UCH-1 (cell line): ENCODE data around the genes UBE2L6 and OR6Q1.

- RRBS, result no CpG with 5 or more reads among the region's 8 CpGs
These were observed 17.5 kb downstream of the TNKS1BP1 start for GRCh38 chr11:57307225-57307721.

DNA sequence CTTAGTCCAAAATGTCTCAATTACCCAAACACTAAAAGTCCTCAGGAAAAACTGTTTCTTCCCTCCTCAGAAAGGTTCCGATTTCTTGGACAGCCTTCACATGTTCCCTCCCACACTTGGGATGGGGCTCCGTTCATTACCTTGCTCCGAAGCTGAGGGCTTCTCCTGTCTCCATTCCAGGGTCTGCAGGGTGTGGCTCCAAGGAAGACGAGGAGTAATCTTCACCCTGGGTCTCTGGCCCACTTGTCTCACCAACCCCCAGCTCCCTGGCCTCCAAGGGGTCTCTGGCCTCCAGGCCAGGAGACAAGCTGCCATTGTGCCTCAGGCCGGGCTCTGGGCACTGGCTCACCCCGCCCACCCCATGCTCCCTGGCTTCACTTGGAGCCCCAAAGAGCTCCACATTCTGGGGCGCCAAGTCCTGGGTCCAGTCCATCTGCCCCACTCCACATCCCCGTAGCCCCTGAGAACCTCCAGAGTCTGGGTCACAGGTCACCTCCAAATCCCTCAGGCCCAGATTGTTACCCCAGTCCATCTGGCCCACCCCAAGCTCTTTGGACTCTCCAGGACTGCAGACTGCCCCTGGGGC lies 16.4 kb downstream of the TNKS1BP1 start:
- RRBS, result no CpG with 5 or more reads among the region's 8 CpGs

- RRBS, result no CpG with 5 or more reads among the region's 21 CpGs
These were observed 11.2 kb downstream of the TNKS1BP1 start for GRCh38 chr11:57313400-57314049.

GRCh38 chr11:57327584-57328037 lies 2.9 kb upstream of the TNKS1BP1 start:
- RRBS, result no CpG with 5 or more reads among the region's 8 CpGs

- RRBS, result no CpG with 5 or more reads among the region's 18 CpGs
These were observed 21.8 kb downstream of the SLC43A1 start for GRCh38 chr11:57493273-57494503.

GRCh38 chr11:57500568-57501034 lies 14.9 kb downstream of the SLC43A1 start:
- RRBS, result no CpG with 5 or more reads among the region's 12 CpGs

- RRBS, result 3% methylated on average over 42 of the region's 99 CpGs
These were observed at the start of gene UBE2L6 for GRCh38 chr11:57567464-57568681. Gene UBE2L6 (minus strand): TSS chr11:57567672.

DNA sequence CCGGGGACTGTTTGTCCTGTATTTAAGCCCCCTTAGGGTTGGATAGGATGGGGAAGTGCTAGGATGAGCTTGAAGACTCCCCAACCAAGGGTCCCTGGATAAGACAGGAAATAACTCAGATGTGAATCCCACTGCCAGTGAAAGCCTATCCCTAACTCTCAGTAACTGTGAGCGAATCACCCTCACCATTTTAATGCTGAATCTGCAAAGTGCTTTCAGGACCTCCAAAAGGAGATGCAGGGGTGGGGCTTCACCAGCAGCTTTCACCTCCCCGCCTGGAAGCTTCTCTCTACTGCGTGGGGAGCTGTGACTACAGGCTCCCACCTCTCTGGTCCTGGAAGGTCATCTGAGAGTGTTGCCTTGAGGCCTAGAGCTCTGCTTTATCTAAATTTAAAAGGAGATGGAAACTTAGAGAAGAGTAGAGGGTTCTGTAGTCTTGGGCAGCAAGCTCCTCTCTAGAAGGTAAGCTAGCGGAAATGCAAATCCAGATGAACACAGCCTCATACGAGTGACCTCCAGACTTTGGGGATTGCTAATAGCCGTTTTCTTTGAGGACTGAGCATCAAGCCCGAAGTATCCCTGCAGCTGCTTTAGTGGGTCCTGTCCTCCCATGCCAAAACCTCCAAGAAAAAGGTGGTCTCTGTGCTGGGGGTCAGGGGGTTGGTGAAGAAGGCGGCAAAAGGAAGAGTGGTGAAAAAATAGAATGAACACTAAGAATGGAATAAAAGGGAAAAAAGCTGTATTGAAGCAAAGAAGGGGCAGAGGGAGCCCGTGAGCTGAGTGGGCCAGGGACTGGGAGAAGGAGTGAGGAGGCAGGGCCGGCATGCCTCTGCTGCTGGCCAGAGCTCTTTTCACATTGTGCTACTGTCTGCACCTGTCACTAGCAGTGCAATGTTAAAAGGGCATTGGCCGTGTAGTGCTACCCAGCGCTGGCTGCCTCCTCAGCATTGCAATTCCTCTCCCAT lies 9.1 kb downstream of the YPEL4 start:
- RRBS, result 57% methylated on average over 1 of the region's 13 CpGs

- RRBS, result no CpG with 5 or more reads among the region's 22 CpGs
These were observed 596 bp downstream of the YPEL4 start for GRCh38 chr11:57648897-57649734.

GRCh38 chr11:57658019-57658361 lies 428 bp downstream of the CLP1 start:
- RRBS, result no CpG with 5 or more reads among the region's 8 CpGs

GRCh38 chr11:57734381-57734877 lies 6.9 kb upstream of the SELENOH start:
- RRBS, result no CpG with 5 or more reads among the region's 6 CpGs

DNA sequence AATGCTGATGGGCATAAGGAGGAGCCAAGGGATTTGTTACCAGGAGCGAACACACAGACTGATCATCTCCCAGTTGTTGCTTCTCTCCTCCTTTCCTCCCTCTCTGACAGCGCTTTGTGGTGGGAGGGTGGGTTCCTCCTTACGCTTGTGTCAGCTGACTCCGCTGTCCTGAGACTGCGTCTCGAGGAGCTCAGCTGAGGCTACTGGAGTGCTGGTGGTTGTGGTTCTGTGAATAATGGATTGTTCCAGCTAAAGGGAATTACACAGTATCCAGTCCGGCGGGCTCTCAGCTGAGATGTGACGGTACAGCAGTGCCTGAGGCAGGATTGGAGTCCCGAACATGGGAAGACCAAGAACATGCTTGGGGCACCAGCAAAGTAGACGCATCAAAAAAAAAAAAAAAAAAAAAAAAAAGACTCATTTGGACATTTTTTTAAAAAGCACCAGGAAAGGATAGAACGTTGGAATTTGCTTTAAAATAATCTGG lies 113.4 kb downstream of the CTNND1 start:
- RRBS, result no CpG with 5 or more reads among the region's 12 CpGs

DNA sequence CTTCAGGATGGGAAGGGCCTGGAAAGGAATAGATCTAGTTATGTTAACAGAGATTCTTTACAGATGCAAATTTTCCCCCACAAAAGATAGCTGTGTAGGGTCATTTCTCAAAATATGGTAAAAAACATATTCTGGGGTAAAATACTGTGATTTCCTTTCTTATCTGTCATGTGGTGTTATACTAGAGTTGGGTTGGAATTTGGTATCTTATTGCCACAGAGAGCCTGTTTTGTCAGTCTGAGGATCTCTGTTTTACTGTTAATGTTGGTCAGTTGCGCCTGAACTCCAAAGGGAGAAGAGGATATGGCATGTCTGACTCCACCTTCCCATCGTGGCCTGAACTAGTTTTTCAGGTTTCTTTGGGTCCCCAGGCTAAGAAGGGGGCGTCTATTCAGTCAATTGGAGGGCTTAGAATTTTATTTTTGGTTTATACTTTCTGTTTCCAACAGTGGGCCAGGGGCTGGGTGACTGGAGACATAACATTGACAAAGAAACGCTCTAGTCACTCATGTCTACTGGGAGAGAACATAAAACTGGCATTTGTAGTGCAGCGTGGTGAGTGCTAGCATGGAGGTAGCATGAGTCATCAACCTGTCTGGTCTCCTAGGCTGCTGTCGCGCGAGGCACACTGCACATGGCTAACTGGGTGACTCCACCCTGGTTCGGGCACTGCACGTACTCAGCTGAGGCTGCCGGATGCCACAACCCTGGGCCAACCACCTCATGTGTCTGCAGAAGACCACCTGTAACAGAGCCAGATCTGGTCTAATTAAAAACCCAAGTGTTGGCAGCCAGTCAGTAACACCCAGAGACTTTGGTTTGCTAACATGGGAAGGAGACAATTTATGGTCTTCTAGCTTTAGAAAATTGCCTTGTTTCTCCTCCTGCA lies 120.1 kb upstream of the OR9Q1 start:
- RRBS, result no CpG with 5 or more reads among the region's 11 CpGs

GRCh38 chr11:58030720-58031223 lies at the start of gene OR6Q1:
Gene OR6Q1 (plus strand): TSS chr11:58030953.
- RRBS, result no CpG with 5 or more reads among the region's 2 CpGs

GRCh38 chr11:58618113-58619113 lies 4.1 kb upstream of the CNTF start:
- RRBS, result no CpG with 5 or more reads among the region's 2 CpGs

GRCh38 chr11:58968160-58968991 lies 29.1 kb downstream of the GLYATL1 start:
- RRBS, result no CpG with 5 or more reads among the region's 27 CpGs

- RRBS, result no CpG with 5 or more reads among the region's 1 CpG
These were observed 9.1 kb downstream of the GLYATL1B start for GRCh38 chr11:59095270-59095544.

DNA sequence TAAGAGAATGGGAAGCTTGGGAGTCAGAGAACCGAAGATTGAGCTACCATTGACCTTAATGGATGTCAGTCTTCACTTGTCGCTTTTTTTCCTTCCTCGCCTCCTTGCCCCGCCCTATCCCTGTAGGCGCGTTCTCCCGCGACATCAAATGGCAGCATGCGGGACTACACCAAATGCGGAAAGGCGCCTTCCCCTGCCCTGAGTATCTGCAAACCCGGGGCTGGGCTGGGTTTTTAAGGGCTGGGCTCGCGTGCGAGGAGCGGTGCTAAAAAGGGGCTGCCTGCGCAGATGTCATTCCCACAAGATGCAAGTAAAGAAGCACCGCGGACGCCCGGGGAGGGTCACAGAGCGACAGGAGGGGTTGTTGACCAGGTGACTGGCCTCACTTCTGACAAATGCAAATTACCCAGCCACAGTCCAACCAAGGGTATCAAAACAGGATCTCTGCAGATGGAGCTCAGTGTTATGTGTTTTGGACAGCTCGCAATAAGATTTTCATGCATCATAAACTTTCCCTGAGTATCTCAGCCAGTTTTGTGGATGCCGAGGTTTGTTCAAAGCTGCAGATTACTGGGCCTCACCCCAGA lies 4.7 kb upstream of the FAM111B start:
- RRBS, result no CpG with 5 or more reads among the region's 24 CpGs

- RRBS, result no CpG with 5 or more reads among the region's 11 CpGs
These were observed 14.3 kb downstream of the DTX4 start for GRCh38 chr11:59185991-59186789.